UCH-1 (cell line): ENCODE measurements around the gene ITM2C.

GRCh38 chr2:230257644-230258221 lies 32.2 kb downstream of the SP140 start:
- RRBS, result no CpG with 5 or more reads among the region's 6 CpGs

DNA sequence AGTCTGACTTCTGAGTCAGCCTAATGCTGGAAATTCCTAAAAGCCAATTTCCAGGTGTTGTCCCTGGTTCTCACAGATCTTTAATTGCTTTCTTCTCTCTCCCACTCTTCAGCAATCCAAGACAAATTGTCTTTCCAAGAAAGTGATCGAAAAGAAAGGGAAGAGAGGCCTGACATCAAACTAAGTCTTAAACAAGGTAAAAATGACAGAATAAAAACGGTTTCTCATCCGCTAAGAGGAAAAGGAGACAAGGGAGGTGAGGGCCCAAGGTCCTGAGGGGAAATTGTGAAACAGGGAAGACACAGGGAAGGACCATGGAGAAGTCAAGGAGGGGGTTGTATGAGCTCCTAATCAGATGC lies 34.5 kb downstream of the SP140L start:
- RRBS, result no CpG with 5 or more reads among the region's 3 CpGs

- RRBS, result no CpG with 5 or more reads among the region's 2 CpGs
These were observed 44.5 kb upstream of the SP100 start for GRCh38 chr2:230371442-230371989.

DNA sequence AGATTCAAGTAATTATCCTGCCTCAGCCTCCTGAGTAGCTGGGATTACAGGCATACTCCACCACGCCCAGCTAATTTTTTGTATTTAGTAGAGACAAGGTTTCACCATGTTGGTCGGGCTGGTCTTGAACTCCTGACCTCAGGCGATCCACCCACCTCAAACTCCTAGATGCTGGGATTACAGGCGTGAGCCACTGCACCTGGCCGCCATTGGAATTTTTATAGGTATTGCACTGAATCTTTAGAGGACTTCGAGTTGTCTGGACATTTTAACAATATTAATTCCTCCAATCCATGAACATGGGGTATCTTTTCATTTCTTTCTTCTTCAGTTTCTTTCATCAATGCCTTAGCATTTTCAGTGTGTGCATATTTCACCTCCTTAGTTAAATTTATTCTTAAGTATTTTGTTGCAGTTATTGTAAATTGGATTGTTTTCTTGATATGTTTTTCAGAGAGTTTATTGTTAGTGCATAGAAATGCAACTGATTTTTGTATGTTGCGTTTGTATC lies 36.3 kb downstream of the SP100 start:
- RRBS, result no CpG with 5 or more reads among the region's 7 CpGs

- RRBS, result no CpG with 5 or more reads among the region's 11 CpGs
These were observed 45.4 kb downstream of the SP100 start for GRCh38 chr2:230460991-230462158.

GRCh38 chr2:230520071-230521105 lies 104.4 kb downstream of the SP100 start:
- RRBS, result no CpG with 5 or more reads among the region's 9 CpGs

- RRBS, result no CpG with 5 or more reads among the region's 6 CpGs
These were observed 47.4 kb upstream of the CAB39 start for GRCh38 chr2:230665207-230665638.

DNA sequence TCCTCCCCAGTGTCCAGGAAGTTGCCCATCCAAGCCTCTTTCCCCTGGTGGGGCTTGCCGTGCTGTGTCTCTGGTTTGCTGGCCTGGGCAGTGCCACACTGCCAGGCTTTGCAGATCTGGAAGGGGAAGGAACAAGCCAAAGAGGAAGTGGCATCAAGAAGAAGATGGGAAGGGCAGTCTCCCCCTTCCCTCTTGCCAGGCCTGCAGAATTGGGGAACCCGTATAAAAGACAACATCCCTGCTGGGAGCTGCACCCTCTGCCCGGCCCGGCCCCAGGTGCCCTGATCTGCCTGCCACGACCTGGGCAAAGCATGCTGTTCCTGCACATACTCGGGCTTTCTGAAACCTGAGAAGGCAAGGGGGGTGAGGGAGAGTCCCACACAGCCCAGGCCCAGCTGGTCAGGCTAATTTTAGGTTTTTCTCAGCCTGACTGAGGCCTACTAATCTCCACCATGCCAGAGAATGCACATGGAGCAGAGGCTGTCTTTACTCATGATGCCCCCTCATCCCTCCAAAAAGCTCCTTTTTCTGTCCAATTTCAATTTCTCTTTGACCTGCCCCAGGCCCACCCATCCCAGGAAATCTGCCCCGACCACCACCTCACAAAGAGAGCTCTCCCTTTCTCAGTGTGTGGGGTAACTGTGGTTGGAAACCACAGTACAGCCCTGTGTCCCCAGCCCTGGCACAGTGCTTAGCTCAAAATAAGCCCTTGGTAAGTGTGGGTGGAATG lies 44.0 kb upstream of the CAB39 start:
- RRBS, result no CpG with 5 or more reads among the region's 7 CpGs

DNA sequence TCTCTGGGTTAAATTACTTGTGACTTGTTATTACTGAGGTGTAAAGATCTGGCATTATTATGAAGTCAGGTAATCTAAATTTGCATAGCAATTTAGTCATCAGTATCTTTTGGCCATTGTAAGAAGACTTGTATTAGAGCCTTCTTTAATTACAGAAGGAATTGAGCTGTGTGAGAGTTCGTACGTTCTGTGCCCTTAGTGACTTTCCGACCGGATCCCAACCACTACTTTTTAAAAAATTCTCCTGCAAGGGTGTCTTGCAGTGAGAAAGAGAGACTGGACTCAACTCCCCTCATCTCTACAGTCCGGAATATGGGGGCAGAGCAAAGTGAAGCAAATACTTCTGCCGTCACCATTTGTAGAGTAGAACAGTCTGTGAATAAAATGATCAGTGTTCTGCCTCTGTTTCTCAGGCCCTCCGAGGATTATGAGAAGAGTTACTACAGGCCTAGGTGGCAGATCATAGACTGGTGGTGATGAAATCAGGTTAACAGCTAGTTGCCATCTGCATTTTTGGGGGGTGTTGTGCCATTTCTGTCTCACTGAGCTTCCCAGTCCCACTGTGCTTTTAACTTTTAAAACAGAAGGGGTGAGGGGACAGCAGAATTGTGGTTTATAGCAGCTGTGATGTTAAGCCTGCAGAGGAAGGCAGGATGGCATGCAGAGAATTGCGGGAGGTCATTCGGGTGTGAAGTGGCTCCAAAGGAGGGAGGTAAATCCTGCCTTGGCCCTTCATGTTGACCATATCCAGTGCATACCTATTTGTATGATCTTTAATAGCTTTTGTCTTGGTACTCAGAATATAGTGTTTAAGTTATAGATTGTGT lies 4.8 kb downstream of the CAB39 start:
- RRBS, result 94% methylated on average over 2 of the region's 9 CpGs

DNA sequence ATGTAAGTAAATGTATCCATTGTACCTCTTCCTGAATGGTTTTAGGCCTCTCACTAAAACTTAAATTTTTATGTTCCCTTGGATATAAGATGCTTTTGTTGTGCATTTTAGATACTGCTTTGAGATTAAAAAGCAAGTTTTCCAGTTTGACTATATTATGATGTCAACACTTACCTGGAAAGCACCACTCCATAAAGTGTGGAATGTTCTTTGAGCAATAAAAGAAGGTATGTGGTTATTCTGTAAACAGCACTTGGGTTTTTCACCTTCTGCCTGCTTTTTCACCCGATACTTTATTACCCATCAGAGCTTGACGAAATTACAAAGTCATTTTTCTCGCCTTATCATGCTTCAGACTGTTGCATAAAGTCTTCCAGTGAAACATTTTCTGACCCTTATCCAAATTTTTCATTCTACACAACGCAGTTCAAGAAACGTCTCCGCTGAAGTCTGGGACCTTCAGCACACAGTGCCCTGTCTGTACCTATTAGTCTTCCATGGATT lies 25.1 kb downstream of the CAB39 start:
- RRBS, result no CpG with 5 or more reads among the region's 6 CpGs

GRCh38 chr2:230864423-230865163 lies at the start of gene ITM2C:
ITM2C (plus strand) TSS chr2:230864942.
- RRBS, result 5% methylated on average over 33 of the region's 72 CpGs

- RRBS, result 66% methylated on average over 2 of the region's 13 CpGs
These were observed 8.2 kb downstream of the ITM2C start for GRCh38 chr2:230872873-230873338.

- RRBS, result no CpG with 5 or more reads among the region's 5 CpGs
These were observed 22.8 kb downstream of the GPR55 start for GRCh38 chr2:230902225-230902611.

- RRBS, result no CpG with 5 or more reads among the region's 12 CpGs
These were observed 1.3 kb downstream of the C2orf72 start for GRCh38 chr2:231038513-231039049.

DNA sequence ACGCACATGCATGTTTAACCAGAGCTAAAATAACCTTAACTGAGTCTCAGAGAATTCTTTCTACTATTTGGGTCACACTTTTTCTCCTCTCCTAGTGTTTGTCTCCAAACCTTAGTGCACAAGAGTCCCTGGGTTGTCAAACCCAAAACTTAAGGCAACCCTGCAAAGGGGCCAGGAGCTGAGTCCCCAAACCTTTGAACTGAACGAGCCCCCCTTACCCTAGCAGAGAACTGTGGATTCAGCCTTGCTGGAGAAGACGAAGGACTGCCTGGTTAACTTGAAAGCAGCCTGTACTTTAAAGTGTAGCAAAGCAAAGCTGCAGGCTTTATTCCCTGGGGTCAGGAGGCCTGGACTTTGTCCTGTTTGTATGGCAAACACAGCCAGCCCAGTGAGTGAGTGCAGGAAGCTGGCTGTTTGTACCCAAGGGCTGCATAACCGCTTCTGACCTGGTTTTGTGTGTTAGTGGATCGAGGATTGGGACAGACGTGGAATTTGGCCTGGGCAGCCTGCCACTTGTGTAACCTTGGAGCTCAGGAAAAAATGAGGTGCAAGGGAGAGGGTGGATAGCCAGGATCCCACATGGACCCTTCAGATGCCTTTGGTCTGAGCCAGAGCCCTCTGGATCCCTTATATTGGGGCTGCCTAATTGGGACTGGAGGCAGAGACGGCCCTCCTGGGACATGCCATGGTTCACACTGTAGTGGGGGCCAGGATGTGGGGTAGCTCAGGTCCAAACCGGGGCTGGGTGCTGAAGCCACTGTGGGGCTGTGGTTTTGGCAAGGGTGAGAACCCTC lies 6.4 kb upstream of the PSMD1 start:
- RRBS, result no CpG with 5 or more reads among the region's 8 CpGs

DNA sequence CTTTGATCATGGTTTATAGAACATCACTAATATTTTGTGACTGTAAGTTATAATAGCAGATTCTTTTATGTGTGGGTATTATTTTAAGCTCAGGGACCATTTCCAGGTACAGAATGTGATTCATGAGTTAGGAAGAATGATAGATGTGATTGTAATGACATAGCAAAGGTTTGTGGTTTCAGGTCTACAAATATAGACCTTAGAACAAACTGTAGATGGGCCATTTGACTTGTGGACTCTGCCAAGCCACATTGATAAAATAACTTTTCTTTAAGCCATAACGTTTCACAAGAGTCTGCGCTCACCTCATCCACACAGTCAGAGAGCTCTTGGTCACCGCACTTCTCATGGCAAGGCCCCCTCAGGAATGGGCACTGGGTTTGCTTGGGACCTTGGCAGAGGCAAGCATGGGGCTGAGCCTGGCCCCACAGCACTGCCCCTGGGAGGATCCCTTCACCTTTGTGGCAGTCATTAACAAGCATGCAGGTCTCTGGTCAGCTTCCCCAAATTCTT lies 13.9 kb downstream of the ARMC9 start:
- RRBS, result no CpG with 5 or more reads among the region's 3 CpGs

GRCh38 chr2:231320948-231321515 lies 74.5 kb upstream of the B3GNT7 start:
- RRBS, result no CpG with 5 or more reads among the region's 7 CpGs

GRCh38 chr2:231399833-231400814 lies 4.6 kb downstream of the B3GNT7 start:
- RRBS, result no CpG with 5 or more reads among the region's 13 CpGs

DNA sequence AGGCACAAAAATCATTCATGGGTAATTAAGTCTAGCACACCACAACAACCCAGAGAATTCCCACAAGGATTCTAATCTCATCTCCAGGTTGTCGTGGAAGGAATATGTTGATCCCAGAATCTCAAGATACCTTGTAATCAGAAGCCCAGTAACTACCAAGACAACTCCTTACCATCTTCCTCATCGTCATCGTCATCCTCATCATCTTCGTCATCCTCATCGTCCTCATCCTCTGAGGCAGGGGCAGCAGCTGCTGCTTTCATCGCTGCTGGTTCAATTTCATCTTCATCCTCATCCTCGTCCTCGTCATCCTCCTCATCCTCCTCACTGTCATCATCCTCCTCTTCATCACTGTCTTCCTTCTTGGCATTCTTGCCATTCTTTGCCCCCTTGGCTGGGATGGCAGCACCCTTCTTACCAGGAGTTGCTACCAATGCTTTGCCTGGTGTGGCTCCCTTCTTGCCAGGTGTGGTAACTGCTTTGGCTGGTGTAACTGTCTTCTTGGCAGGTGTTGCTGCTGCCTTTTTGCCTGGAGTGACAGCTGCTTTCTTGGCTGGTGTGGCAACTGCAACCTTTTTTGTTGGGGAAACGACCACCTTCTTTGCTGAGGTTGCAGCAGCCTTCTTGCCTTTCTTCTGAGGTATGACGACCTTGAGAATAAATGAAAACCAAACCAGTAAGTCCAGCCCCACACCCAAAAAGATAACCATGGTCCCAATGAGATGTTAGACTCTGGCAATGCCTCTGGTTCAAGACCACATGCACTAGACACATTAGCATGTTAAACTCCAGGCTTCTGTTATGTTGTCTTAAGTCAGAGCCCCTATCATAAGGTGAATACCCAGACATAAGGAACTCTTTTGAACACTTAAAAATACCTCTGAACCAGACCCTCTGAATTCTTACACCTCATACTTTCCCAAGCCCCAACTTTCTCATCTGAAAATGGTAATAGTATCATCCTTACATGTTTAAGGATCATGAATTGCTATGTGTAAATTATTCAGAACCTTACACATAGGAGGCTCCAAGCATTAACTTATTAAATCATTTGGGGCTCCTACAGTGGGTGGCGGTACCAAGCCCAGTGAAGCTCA lies 2.6 kb downstream of the NCL start:
- RRBS, result no CpG with 5 or more reads among the region's 11 CpGs